HEK293 (cell line): ENCODE measurements around a stretch of chr2.

DNA sequence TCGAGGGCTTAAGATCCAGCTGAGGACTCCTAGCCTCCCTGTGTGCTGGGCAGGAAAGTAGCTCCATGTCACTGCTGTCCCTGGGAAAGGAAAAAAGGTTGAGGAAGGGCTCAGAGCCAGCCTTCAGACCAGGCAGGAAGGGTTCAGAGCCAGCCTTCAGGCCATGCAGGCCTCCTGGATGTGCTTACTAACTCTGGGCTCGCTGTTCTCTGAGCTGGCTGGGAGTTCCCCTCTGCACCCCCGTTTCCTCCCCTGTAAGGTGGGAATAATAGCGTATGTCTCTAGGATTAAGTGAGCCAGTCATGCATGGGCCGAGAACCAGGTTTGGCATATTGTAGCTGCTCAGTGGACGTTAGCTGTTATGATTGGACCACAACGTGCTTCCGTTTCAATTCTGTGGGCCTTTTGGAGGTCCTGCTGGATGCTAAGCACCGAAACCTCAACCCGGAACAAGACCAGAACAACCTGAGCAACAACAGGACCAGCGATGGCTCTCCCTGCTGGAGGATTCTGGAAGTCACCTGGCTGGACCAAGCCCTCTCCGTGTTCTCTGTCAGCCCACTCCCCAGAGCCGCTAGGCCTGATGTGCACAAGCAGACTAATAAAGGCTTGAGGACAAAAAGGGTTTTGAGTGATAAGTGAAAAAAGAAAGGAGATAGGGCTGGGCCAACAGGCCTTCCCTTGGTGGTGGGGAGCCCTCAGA, 989 bp upstream of the B3GNT7 start:
- PRO-cap = no peak
- RRBS, 2 experiments = no CpG with 5 or more reads among the region's 13 CpGs

GRCh38 chr2:231396118-231396333, 516 bp downstream of the B3GNT7 start:
- PRO-cap = no peak
- RRBS, 2 experiments = 38 to 89% methylated on average over 17 of the region's 21 CpGs

- PRO-cap = no peak
- RRBS, 2 experiments = no CpG with 5 or more reads among the region's 9 CpGs
These were observed 1.6 kb downstream of the B3GNT7 start for GRCh38 chr2:231396989-231397571.

DNA sequence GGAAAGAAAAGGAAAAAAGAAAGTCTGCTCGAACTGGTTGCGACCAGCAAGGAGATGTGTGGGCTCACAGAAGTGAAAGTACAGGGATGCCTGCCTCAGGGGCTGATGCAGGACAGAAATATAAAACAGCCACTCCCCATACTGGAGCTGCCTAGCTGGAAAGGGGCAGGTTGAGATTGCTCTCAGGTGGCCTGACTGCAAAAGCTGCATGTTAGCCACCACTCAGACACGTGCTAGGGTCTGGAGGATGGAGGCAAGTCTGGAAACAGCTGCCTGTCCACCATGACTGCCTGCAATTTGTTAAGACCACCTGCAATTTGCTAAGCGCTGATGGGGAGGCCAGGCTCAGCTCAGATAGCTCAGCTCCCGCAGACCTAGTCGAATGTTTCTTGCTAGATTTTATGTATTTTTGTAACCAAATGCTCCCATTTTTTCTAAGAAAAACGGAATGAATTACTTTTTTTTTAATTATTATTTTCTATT, 18.0 kb downstream of the B3GNT7 start:
- PRO-cap = no peak
- RRBS, 2 experiments = no CpG with 5 or more reads among the region's 7 CpGs

DNA sequence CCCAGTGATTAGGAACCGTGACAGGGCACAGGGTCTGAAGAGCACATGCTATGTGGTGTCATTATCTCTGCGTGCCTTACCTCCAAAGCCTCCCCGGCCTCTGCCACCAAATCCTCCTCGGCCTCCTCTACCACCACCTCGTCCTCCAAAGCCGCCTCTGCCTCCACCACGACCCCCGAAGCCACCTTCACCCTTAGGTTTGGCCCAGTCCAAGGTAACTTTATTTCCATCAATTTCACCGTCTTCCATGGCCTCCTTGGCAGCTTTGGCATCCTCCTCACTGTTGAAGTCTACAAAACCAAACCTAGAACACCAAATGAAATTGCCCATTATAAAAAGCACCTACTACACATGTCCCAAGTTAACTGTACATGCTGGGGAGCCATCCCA, 9.0 kb downstream of the NCL start:
- PRO-cap = no peak
- RRBS, 2 experiments = no CpG with 5 or more reads among the region's 9 CpGs

- PRO-cap = unidirectional peak, minus-strand start at chr2:231460438
- RRBS, 2 experiments = no CpG with 5 or more reads among the region's 17 CpGs
These were observed 3.9 kb downstream of the NCL start for GRCh38 chr2:231460089-231461054.

- PRO-cap = no peak
- RRBS, 2 experiments = 60% methylated on average over 2 of the region's 11 CpGs; no CpG with 5 or more reads in 1 of the 2 experiments
These were observed 15.4 kb upstream of the NMUR1 start for GRCh38 chr2:231545441-231546212.

GRCh38 chr2:231612756-231612945, 20.0 kb downstream of the TEX44 start:
- PRO-cap = no peak
- RRBS, 2 experiments = no CpG with 5 or more reads among the region's 7 CpGs

GRCh38 chr2:231642427-231643574, 50.1 kb downstream of the TEX44 start:
- PRO-cap = no peak
- RRBS, 2 experiments = 4 to 5% methylated on average over 4 to 5 of the region's 33 CpGs

DNA sequence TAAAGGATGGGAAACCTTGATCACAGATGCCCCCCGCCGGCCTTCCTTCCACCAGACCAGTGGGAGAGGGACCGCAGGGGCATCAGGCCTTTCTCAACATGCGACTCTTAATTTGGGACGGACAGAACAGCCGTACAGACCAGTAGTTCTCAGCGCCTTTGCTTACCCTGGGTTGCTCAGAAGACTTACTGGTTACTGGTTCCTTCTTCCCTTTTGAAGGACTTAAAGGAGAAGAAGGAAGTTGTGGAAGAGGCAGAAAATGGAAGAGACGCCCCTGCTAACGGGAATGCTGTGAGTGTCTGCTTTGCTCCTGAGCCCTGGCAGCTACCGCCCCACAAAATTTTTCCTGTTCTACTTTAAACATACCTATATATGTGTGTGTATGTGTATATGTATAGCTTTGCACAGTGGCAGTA, 2.8 kb downstream of the PTMA start:
- PRO-cap = no peak
- RRBS, 2 experiments = 1 to 4% methylated on average over 2 of the region's 10 CpGs

GRCh38 chr2:232310148-232310837, 68.3 kb upstream of the ALPP start:
- PRO-cap = no peak
- RRBS, 2 experiments = no CpG with 5 or more reads among the region's 9 CpGs

DNA sequence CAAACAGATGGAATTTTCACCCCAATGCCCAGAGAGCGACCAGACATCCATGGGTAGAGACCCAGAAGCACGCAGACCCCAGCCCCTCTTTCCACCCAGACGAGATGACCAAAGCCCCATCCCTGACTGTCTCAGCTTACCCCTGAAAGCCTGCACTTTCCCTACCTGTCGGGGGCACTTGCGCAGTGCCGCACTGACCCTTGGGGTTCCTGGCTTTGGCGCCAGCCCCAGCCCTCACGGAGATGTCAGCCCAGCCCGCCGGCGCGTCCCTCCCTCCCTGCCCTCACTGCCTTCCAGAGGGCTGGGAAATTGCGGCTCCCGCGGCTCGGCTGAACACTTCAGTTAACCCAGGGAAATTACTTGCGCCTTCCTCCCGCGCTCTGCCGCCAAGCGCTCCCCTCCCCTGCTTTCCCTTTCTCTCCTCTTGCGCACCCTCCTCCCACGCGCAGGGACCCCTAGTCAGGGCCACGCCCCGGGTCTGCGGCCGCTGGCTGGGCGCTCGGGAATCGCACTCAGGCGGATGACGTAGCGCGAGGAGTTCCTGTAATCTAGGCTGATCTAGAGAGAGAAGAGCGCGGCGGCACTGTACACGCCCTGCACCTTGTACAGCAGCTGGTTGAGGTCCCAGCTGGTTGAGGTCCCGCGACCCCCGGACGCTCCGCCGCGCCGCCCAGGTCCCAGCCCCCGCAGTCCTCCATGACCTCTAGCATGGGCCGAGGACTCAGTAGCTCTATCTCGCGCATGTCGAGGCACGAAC, 12.1 kb downstream of the ALPG start:
- PRO-cap = no peak
- RRBS, 2 experiments = 0% methylated on average over 1 of the region's 53 CpGs; no CpG with 5 or more reads in 1 of the 2 experiments

DNA sequence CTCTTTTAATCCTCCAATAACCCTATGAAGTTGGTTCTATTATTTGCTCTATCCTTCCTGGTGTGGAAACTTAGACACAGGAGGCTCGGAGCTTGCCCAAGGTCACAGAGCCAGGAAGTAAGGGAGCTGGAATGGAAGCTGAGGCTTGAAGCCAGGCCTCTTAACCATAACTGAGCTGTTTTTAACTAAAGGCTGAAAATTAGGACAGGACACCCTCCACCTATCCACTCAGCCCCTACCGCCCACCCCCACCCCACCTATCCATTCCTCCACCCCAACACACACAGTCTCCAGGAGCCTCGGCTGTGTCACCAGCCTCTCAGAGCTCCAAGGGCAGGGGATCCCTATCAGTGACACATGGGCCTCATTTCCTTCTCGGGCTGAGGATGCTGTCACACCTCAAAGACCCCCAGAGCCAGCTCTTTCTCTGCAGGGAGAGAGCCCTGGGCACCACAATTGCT, 14.0 kb upstream of the ECEL1 start:
- PRO-cap = no peak
- RRBS, 2 experiments = no CpG with 5 or more reads among the region's 4 CpGs

DNA sequence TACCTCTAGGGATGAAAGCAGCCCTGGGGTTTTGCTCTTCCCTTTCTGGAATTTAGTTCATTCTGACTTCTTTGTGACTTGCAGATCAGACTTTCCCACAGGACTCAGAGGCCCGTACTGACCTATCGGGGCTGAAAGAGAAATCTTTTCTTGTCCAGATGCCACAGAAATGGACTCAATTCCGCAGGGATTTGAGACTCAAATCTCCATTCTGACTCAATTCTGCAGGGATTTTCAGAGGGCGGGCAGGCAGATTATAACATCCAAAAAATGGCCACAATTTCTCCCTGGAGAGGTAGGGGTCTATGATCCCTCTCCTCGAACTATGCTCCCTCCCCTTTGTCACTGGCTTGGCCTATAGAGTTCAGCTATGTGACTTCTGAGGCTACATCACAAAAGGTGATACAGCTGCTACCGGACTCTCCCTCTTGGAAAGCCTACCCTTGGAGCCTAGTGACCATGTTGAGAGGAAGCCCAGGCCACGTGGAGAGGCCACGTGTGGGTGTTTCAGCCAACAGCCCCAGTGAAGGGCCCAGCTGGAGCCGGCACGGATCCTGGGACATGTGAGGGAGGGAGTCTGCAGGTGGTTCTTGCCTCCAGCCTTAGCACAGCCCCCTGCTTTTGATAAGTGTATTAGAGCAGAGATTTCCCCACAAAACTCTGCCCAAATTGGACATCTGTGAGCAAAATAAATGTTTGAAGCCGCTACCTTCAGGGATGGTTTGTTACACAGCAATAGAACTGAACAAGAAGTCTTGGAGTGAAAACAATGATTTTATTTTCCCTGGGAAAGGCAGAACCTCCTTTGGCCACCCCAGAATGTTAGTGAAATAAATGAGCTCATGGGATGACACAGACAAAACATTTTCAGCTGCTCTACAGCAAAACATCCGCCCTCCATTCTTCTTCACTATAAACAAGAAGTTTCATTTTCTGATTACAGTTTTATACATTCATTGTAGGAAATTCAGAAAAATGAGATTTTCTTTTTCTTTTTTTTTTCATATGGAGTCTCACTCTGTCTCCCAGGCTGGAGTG, 4.6 kb upstream of the EFHD1 start:
- PRO-cap = no peak
- RRBS, 2 experiments = no CpG with 5 or more reads among the region's 12 CpGs

GRCh38 chr2:232697500-232698085, 462 bp downstream of the GIGYF2 start:
- PRO-cap = bidirectional peak, plus-strand start at chr2:232697560, minus-strand start at chr2:232697557
- RRBS, 2 experiments = under 1 to 1% methylated on average over 15 to 17 of the region's 37 CpGs

- PRO-cap = no peak
- RRBS, 2 experiments = no CpG with 5 or more reads among the region's 35 CpGs
These were observed 31.1 kb downstream of the SNORC start for GRCh38 chr2:232900983-232901842.

- PRO-cap = no peak
- RRBS, 2 experiments = no CpG with 5 or more reads among the region's 5 CpGs
These were observed 24.6 kb downstream of the NGEF start for GRCh38 chr2:232988437-232988917.

DNA sequence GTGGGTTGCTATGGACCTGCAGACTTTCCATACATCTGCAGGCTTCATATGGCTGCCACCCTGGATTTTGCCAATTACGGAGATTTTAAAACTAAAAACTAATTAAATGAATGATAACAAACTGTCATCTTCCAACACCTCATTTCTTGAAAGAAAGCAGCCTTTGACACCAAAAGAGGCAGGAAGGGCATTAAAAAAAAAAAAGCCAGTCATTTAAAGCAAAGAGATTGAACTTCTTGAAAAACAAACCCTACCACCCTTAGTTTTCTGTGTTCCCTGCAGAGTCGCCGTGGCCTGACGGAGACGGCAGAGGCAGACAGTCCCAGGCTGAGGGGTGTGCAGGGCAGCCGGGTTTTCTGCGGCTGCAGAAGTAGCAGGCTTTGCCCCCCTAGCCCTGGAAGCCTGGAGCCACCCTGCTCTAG, 2.7 kb downstream of the INPP5D start:
- PRO-cap = no peak
- RRBS, 2 experiments = no CpG with 5 or more reads among the region's 7 CpGs

DNA sequence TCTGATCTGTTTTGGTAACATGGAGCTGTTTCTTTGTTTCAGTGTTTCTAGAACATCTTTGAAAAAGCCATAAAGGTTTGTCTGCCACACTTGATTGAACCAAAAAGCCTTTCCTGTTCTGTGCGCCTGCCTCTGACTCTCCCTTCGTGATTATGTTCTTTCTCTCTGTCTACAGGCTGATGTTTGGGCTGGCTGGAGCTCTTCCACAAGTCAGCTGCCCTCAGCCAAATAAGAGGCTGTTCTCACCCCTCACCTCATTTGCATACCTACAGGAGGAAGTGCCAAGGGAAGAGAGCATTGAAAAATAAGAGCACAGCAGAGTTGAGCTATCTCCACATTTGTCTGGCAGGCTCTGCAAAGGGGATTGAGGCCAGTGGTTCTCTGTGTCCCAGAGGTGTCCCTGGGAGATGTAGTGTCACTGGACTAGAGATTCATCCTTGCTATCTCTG, 15.8 kb downstream of the INPP5D start:
- PRO-cap = no peak
- RRBS, 2 experiments = no CpG with 5 or more reads among the region's 2 CpGs

DNA sequence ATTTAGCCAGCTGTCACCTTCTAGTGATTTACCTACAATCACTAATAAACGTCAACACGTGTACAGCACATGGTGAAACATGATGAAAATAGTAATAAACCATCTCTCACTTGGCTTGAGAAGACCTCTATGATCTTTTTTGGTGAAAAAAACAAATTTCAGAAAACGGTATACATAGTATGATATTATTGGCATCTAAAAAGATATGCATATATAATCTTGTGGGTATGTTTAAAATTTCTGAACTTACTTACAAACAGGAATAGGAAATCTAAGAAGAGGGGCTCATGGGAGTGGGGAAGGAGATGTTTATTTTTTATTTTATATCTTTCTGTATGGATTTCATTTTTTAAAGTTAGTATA, 16.8 kb downstream of the INPP5D start:
- PRO-cap = no peak
- RRBS, 2 experiments = no CpG with 5 or more reads among the region's 3 CpGs